Endodermal cell (in vitro differentiated cells): ENCODE measurements around the gene ATP5MC3.

- PRO-cap, result no peak
Observed at GRCh38 chr2:174567681-174568427, 29.8 kb downstream of the WIPF1 start.

DNA sequence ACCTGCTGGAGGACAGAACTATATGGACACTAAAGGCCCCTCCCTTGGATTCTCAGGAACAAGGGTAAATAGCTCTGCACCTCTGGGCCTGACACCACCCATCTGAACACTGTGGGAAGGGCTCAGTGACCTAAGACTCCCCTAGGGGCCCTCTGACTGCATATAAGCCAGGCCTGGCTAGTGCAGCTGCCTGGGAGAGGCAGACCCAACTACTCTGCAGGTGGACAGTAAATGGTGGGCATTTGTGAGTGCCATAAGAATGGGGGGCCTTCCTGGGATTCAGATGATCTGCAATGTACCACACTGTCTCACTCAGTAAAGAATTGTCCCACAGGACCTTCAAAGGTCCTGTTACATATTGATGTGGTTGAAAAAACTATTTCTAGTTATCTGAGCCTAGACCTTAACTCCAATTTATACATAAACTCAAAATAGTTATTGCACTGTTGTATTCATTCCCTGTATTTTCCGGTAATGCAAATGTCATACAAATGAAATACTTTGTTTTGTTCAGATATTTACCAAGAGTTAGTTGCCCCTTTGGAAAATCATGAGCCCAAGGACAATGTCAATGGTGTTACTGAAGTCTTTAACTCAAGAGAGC lies 11.4 kb upstream of the WIPF1 start:
- PRO-cap, result no peak

- PRO-cap, result no peak
Observed at GRCh38 chr2:174627353-174628180, 30.0 kb upstream of the WIPF1 start.

DNA sequence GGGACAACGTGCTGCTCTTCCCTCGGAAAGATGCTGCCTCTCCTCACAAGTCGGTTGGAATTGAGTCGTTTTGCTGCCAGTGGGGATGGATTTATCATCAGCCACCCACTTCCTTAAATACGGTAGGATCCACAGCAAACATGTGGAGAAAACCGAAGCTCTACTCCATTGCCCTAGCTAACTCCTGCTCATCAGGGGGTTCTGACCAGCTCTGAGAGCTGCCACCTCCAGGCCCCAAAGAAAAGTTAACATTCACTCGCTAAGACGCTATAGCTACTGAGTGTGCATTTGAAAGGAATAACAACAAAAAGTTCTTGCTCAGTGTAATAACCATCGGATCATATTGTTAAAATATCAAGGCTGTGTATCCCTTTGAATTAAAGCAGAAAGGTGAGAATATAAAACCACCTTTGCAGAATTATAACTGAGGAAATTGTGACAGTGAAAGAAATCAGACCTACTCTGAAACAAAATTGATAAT lies 80.8 kb downstream of the CHRNA1 start:
- PRO-cap, result no peak

- PRO-cap, result no peak
Observed at GRCh38 chr2:174778160-174779332, 14.3 kb upstream of the CHRNA1 start.

DNA sequence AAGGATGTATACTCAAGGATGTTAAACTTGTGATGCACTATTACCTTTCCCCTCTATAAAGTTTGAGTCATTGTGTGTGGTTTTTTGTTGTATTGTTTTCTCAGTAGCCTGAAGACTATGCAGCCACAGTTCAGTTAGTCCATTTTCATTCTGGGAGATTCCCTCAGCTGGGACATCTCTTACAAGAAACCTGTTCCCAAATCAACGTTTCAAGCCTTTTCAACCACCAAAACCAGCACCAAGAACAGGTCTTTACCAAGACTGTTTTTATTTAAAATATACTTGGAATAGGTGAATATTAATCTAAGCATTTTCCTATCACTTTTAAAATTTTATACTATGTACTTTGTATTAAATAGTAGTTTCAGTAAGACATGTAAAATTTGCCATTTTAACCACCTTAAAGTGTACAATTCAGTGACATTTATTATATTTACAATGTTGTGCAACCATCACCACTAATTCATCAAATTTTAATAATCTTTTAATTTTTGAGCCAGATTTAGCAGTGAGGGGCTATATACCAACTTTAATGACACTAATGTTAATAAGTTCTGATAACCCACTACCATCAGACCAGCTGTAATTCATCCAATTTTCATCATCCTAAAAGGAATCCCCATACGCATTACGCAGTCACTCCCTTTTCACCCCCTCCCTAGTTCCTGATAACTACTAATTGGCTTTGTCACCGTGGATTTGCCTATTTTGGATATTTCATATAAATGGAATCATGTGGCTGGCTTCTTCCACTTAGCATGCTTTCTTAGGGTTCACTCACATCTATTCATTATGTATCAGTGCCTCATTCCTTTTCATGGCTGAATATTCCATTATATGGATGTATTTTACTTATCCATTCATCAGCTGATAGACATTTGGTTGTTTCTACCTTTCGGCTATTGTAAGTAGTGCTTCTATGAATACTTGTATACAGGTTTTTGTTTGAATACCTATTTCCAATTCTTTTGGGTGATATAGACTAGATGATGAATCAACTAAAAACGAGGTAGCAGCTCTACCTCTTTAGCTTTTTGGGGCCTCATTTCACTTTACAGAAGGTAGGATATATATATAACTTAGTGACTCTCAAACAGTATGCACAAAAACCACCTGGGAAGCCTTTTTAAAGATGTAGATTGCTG lies 5.1 kb downstream of the ATP5MC3 start:
- PRO-cap, result no peak

GRCh38 chr2:175181126-175182017 lies at the start of gene ATP5MC3:
TSS of gene ATP5MC3 (minus strand) at chr2:175181710.
- PRO-cap, result bidirectional peak, plus-strand start at chr2:175181846, minus-strand start at chr2:175181710

GRCh38 chr2:176107485-176107984 lies 455 bp downstream of the HOXD11 start:
- PRO-cap, result no peak

DNA sequence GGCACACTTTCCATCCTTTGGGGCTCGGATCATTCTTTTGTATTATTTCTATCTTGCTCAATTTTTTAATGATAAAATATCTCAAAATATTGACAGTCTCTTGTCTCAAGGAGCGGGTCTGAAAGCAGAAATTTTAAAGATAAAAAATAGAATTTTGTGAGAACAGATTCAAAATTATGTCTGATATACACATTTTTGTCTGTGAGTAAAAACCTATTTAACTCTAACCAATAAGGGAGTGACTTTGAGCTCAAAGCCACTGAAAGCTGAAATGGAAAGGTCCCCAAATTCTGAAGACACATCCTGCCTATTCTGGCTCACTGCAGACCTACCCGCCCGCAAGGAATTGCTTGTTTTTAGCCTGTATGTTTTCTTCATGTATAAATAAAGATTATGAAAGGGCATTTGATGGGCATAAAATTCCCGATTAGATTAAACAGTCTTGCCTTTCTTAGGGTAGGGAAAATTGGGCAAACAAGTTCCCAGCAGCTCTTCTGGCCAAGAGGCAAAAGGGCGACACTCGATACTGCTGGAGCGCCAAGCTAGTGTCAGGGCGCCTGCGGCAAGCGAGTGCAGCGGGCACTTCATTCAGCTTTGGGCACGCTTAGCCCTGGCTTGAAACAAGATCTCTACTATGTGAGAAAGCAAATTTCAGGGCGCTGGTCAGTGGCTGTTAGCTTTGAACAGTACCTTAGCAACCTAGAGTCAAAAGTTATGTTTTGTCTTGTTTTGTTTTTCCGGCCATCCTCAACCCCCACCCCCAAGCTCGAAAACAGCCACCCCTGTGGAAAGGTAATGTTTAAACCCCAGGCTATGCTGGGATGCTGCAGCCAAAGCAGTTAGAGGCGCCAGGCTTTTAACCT lies 2.7 kb upstream of the HOXD10 start:
- PRO-cap, result no peak

GRCh38 chr2:176271539-176272265 lies 2.5 kb downstream of the MTX2 start:
- PRO-cap, result no peak

- PRO-cap, result no peak
Observed at GRCh38 chr2:176428864-176429334, 159.7 kb downstream of the MTX2 start.

- PRO-cap, result no peak
Observed at GRCh38 chr2:176638782-176639091, 369.5 kb downstream of the MTX2 start.

DNA sequence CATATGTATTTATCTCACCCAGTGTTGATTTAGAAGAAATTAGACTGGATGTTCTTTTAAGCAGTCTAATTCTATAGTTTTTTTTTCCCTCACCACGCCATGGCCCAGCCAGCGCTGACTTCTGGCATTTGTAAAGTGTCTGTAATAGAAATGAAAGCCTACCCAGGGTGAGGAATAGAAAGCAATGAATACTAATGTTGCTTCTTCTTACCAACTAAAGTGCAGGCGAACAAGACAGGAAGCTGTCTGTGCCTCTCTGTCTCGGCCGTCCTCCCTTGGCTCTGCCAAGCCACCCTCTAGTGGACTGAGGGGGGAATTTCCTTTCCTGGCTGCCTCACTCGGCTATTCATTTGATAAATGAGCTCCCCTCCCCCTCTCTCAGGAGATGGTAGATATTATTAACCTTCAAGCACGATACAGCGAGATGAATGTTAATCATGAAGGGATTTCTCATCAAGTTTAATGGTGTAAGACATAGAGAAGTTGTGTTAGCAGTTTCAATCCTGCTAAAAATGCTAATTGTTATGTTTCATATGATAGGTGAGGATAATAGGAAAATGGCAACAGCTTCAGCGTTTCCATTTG lies 384.6 kb downstream of the MTX2 start:
- PRO-cap, result no peak

- PRO-cap, result no peak
Observed at GRCh38 chr2:176743866-176744484, 468.6 kb upstream of the HNRNPA3 start.

DNA sequence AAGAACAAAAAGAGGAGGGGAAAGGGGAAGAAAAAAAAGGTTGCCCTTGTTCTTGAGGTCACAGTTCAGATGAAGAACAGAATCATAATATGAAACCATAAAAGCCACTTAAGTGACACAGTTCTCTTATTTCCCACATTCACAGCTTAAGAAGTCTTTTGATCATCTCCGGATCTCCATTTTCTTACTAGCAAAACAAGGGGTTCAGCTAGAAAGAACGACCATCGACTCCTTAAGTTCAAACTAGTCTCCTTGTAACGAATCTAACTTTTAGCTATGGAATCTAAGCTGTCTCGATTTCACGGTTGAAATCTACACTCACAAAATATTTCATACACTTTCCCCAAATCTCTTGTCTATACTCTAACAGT lies 386.1 kb upstream of the HNRNPA3 start:
- PRO-cap, result no peak

DNA sequence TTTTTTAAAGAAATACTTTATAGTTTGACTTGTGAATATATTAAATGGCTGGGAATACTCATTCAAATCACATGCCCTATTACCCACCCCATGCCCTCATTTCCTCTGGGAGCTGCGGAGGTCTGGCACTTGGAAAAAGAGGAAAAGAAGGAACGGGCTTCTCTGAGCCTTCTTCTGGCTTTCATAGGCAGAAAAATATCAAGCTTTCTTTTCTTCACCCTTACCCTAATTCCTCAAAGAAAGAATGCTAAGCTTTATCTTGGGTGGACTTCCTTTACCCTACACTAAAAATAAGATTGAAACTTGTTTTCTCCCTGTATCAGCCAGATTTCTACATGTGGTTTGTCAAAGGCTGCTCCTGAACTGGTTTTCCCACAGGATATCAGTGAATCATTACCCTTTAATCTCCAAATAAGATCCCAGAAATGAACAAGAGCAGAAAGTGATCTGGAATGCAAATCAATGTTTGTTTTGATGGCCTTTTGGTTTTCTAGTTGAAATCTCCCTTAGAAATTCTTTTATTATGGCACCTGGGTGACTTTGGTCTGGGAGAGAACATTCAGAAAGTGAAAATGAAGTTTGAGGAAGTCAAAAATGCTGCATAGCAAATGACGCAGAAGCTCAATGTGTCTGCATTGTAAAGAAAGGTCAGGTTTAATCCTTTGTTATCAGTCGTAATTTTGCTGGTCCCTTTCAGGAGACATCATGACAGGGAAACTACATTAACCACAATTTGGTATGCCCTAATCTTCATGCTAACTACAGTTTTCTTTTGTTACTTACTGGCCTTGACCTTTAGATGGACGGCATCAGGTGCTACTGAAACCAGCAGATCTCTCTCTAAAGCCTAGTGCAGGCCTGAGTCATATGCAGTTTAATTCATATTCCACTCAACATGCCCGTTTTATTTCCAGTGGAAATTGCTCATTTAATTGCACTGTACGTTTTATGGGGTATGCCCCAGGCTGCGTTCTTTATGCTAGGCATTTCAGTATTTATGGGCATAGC lies 46.6 kb upstream of the HNRNPA3 start:
- PRO-cap, result no peak

DNA sequence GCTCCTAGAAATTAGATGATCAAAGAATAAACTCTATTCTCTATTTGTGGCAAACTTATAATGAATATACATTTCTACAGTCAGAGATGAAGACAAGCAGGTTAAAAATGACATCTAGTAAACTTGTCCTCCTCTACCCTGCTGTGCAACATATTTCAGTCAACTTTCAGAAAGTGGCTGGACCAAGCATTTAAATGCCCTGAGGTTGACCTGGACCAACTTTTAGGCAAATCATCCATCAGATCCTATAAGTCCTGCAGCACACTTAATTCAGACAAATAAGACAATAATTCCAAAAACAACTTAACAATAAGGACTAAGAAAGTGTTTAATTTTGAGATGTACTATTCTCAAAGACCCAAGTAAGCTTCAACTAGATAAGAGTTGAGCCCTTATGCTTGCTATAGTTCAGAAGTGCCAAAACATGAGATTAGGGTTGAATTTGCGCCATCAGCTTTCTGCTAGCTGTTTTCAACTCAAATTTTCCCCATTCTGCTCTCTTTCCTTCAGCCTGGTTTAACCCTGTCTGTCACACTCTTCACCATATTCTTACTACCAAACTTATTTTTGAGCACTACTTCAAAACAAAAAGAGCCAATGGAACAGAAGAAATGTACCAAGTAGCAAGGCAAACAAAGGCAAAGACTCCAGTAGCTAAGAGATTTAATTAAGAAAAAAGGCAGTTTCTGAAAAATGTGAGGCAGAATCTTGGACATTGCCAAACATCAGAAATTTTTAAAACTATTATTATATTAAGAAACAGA lies 4.2 kb downstream of the NFE2L2 start:
- PRO-cap, result no peak

DNA sequence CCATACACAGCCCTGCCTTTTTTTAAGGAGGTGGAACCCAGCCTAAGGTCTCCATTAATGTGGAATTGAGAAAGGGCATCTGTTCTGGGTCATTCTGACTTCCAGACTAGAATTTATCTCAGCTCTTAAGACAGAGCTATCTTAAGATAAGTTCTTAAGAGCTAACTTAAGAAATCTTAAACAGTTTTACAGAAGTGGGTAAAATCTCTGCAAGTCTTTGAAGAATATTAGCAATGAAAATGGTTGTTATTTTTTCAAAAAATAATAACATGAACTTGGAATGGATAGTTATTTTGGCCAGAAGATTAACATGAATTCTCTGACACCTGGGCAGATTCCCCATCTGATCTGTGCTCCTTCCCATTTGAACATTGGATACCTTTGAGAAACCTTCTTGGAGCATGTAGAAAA lies 42.2 kb upstream of the NFE2L2 start:
- PRO-cap, result no peak

GRCh38 chr2:177323064-177323399 lies 58.5 kb upstream of the NFE2L2 start:
- PRO-cap, result no peak

- PRO-cap, result no peak
Observed at GRCh38 chr2:177551214-177552204, 1.1 kb downstream of the TTC30B start.